Fibroblast of the aortic adventitia (primary cell): ENCODE results near the gene FAM170A.

- CAGE, long polyA plus RNA: no peak
Measured at GRCh38 chr5:116374312-116374825, 200.3 kb downstream of the SEMA6A start.

GRCh38 chr5:116413606-116414065 lies 161.0 kb downstream of the SEMA6A start:
- CAGE, long polyA plus RNA: no peak

DNA sequence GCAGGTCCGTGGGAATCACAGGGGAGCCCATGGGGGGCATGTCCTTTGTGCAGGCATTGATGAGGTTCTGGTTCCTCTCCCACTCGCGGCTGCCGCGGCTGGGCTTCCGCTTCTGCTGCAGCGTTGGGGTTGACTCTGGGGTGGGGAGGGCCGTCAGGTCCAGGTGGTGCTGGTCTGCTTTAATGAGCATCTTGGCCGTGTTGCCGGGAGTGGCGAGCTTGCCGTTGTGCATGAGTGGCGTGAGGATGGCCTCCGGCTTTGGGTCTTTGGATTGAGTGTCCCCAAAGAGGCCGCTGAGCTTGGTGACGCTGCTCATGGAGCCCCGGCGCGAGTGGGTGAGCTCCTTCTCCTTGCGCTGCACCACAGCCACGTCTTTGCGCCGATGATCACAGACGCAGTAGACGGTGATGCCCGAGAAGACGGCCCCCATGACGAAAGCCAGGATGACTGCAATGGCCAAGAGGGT lies 127.3 kb downstream of the SEMA6A start:
- CAGE, long polyA plus RNA: no peak

DNA sequence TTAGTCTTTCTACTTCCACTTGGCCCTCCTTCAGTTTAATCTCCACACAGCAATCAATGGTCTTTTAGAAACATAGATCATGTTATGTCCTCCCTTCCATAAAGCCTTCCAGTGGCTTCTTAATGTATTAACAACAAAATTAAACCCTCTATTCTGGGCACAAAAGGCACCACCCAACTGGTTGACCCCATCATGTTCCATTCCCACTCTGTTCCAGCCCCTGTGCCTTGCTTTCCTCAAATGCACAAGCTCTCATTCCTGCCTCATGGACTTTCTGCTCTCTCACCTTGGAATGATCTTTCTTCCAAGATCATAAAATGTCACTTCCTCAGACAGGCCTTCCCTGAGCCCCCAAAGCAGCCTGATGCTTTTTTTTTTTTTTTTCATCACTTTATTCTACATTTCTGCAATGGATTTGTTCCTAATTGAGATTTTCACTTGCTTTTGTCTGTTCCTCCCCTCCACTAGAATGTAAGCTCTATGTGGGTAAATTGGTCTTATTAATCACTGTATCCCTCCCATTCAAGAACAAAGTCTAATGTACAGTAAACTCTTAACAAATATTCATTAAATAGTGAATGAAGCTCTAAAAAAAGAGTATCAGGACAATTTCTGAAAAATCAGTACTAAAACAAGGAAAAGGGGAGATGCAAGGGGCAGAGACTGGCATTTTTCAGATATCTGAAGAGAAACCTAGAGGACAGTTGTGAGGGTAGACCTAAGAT lies 54.6 kb downstream of the SEMA6A start:
- CAGE, long polyA plus RNA: no peak

- CAGE, long polyA plus RNA: no peak
Measured at GRCh38 chr5:116536166-116537011, 38.2 kb downstream of the SEMA6A start.

GRCh38 chr5:116544270-116544923 lies 30.2 kb downstream of the SEMA6A start:
- CAGE, long polyA plus RNA: no peak

- CAGE, long polyA plus RNA: no peak
Measured at GRCh38 chr5:116573416-116573592, 1.3 kb downstream of the SEMA6A start.

DNA sequence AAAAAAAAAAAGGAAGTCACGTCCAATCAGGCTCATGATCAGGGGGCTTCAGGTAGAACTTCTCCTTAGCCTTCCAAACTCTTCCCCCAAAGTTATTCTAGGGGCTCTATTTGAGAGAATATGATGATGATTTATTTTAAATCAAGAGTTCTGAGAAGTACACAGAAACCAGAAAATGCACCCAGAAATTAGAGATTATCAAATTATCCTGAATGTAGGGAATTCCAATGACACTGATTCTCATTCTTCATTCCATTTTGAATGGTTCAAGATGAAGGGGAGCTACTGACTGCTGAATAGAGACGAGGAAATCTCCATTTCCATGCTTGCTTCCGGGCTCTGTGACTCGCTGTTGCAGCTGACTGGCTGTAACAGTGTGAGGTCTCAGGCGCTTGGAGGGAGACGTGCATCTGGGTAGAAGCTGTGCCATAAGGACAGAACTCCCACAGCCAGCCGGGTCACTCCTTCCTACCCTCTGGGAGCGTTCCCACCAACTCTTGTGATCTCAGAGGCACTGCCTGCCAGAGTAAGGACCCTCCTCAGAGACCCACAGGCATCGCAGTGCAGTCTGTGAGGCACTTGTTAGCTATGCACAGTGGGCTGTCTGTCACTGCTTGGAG lies 203.2 kb upstream of the SEMA6A start:
- CAGE, long polyA plus RNA: no peak

DNA sequence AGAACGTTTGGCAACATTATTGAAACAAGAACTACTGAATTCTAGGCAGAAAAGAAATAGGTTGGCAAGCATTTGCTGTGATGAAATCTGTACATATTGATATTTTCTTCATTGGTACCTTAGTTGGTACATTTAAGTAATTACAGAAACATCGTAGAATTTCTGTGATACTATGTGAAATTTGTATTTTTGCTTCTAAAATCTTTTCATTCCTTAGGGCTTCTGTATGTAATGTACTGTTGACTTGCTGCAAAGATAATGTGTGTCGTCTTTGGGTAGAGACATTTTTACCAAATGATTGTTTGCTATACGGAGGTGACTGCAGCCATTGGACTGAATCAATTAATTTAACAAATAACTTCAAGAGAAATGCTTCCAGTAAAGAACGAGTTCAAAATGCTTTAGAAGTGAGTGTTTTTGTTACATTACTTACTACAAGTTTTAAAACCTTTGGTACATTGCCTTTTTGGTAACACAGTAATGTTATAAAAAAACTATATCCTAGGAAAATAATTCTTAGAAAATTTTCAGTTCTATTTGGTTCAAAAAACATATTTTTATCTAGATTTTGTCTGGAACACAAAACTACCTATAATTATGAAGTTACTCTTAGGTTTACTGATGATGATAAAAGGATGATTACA lies 47.8 kb downstream of the DMXL1 start:
- CAGE, long polyA plus RNA: no peak

- CAGE, long polyA plus RNA: no peak
Measured at GRCh38 chr5:119270691-119271464, 84.9 kb upstream of the TNFAIP8 start.

- CAGE, long polyA plus RNA: no peak
Measured at GRCh38 chr5:119325769-119326917, 29.7 kb upstream of the TNFAIP8 start.

- CAGE, long polyA plus RNA: no peak
Measured at GRCh38 chr5:119346921-119347581, 8.8 kb upstream of the TNFAIP8 start.

DNA sequence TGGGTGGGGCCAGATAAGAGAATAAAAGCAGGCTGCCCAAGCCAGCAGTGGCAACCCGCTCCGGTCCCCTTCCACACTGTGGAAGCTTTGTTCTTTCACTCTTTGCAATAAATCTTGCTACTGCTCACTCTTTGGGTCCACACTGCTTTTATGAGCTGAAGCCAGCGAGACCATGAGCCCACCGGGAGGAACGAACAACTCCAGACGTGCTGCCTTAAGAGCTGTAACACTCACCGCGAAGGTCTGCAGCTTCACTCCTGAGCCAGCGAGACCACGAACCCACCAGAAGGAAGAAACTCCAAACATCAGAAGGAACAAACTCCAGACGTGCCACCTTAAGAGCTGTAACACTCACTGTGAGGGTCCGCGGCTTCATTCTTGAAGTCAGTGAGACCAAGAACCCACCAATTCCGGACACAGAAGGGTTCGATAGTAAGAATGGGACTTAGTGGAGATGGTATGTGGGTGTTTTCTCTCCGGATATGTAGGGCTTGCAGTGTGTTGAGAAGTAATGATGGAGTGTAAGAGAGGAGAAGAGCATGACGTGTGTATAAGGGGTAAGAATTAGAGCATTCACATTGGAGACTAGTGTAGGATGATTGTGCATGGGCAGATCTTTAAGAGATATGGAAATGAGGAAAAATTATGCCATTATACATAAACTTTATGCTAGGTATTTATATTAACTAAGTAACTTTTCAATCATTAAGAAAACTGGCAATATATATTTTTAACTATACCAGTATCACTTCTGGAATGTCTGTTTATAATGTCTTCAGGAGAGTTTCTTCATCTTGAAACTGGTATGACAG lies 66.0 kb downstream of the HSD17B4 start:
- CAGE, long polyA plus RNA: no peak

GRCh38 chr5:119629383-119629759 lies at the start of gene FAM170A:
Gene FAM170A (plus strand): TSS chr5:119629558.
- CAGE, long polyA plus RNA: no peak

GRCh38 chr5:120512970-120513324 lies 48.8 kb downstream of the PRR16 start:
- CAGE, long polyA plus RNA: no peak

GRCh38 chr5:120700491-120701030 lies 236.5 kb downstream of the PRR16 start:
- CAGE, long polyA plus RNA: no peak

DNA sequence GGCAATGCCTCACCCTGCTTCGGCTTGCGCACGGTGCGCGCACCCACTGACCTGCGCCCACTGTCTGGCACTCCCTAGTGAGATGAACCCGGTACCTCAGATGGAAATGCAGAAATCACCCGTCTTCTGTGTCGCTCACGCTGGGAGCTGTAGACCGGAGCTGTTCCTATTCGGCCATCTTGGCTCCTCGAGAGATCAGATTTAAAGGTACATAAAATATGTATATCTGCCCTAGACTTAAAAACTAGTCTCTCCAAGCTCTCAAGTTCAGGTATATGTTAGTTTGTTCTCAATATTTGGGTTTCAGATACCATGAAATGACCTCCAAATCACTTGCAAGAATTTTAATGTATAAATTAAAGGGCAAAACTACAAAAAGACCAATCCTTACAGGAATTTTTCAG lies 71.3 kb downstream of the SNCAIP start:
- CAGE, long polyA plus RNA: no peak

DNA sequence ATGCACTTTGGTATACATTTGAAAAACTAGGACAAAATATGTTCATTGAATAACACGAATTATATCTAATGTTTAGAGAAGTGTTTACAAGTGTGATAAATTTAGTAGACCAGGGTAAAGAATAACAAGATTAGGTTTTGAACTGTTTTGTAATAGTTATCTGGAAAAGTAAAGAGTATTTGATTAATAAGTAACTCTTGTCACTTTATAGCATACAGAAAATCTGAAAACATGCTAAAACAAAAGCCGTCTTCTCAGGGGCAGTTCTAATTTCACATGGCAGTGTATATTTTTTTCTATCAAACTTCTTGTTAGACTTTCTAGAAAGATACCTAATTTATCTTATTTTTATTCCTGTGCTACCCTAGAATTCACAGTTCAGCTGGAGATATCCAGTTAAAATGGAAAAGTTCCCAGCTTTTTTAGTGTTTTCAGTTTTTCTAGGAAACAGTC lies 58.4 kb downstream of the PPIC start:
- CAGE, long polyA plus RNA: no peak

DNA sequence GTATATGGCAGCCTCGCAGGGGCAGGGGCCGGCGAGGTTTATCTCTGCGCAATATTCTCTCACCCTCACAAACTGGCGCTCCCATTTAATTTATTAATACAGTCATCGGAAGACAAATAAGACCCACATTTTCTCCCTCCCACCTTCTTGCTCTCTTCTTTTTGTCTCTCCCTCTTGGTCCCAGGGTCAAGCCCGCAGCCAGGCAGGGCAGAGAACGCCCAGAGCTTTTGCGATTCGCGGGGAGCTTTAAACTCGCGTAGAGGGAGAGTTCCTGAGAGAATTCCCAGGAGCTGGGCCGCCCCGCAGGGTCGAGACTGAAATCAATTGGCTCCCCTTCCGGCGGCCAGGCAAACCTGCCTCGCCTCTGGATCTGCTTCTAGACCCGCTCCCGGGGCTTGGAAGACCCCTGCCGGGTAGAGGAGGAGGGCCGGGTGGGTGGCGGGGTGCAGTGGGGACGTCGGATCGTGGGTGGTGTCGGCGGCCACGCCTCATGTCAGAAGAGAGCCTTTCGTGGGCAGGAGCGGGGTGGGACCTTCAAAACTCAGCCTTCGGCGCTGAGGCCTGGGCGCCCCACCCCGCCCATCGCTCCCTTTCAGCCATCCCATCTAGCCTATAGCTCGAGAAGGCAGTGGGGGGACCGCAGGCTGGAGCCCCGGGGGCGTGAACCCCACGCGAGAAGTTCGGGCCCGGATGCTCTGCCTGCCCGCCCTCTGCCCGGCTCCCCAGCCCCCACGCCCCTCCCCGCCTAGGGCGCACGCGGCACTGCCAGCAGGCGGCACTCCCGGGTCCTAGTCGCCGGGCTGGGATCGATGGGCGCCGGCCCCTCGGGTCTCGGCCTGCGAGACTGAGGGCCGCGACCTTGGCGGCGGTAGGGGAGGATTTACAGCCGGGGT lies 6.0 kb downstream of the PRDM6 start:
- CAGE, long polyA plus RNA: no peak

DNA sequence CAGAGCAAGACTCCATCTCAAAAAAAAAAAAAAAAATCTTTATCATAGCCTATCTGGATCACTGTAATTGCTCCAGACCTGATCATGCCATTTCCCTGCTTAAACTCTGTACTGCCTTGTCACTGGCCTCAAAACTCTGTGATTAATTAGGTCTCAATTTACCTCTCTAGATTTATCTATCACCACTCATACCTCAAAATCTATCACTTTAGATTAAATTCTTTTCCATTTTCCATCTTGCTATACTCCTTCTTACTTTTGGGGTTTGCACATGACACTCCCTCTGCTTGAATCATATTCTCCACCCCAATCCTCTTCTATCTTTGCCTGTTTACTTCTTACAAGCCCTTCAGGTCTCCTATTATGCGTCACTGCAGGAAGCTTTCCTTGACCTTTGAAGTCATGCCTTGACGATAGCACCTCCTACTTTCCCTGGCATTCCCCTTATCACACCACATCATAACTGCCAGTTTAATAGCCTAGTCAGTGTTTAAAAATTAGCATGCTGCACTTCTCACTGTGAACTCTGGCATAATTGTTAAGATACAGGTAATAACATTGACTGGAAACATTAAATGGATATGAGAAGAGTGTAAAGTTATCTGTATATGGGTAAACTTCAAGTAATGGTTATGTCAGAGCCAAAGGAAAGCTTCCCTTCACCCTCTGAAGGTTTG lies 37.0 kb upstream of the CEP120 start:
- CAGE, long polyA plus RNA: no peak